Left common carotid artery plus branches (tissue), 1 donor: ENCODE measurements around a stretch of chr10.

- PRO-cap: no peak
Observed at GRCh38 chr10:118669115-118669880, 73.8 kb upstream of the PRLHR start.

- PRO-cap: no peak
Observed at GRCh38 chr10:118730979-118731483, 23.7 kb downstream of the CACUL1 start.

GRCh38 chr10:118760253-118760856 is 5.6 kb upstream of the CACUL1 start:
- PRO-cap: no peak

GRCh38 chr10:118958988-118959506 is 70.5 kb upstream of the NANOS1 start:
- PRO-cap: no peak

DNA sequence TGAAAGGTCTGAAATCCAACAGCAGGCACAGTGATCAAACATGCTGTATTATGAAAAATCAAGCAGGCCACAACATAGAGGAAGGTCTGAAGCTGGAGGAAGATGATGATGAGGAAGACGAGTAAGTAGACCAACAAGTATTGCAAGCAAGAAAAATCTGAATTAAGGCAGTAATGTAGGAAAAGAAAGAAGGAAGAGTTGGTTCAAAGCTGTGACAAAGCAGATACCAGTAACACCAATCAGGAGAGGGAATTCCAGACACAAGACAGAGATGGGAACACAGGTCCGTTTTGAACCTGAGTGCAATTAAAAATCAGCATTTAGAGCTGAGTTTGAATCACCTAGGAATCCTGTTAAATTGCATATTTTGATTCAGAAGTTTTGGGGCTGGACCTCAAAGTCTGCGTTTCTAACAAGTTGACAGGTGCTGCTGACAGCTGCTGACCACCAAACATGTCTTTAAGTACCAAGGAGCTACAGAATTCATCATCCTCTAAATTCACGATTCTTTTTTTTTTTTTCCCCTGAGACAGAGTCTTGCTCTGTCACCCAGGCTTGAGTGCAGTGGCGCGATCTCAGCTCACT is 18.7 kb downstream of the NANOS1 start:
- PRO-cap: no peak

GRCh38 chr10:119330877-119331845 is 123.8 kb downstream of the GRK5 start:
- PRO-cap: unidirectional peak, plus-strand start at chr10:119331304

GRCh38 chr10:119360610-119361337 is 153.4 kb downstream of the GRK5 start:
- PRO-cap: no peak

DNA sequence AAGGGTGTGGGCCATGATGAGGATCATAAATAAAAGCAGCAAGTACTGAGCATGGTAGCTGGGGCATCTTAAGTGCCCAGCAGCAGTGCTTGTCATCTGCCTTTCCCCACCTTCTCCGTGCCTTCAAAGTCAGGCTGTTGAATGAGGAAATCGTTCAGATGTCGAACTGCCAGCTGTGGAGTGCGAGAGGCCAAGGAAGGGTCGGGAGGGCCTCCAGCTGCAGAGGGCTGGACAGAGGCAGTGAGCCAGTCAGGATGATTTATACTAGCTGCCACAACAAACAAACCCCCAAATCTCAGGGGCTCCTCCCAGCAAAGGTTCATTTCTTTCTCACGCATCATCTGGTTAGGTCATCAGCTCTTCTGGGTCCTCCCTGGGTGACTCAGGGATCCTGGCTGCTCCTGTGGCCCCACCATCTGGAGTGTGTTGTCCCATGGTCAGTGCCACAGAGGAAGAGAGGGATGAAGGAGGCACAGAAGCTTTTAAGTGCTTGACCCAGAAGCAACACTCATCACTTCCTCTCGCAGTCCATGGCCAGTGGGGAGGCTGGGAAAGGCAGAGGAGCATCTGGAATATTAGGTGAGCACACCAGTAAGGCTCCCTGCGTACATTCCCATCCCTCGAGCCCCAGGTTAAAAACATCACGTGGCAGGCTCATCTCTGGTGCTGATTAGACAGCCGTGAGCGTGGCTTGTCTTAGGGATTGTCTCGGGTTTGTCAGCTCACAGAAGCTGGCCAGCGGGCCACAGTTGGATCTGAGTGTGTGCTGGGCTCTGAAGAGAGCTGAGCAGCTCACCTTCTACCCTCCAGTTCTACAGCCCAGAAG is 140.7 kb downstream of the RGS10 start:
- PRO-cap: no peak

GRCh38 chr10:119421518-119421954 is 121.0 kb downstream of the RGS10 start:
- PRO-cap: no peak

GRCh38 chr10:119452388-119453010 is 90.0 kb downstream of the RGS10 start:
- PRO-cap: no peak

- PRO-cap: no peak
Observed at GRCh38 chr10:119653117-119653851, 2.1 kb downstream of the BAG3 start.

DNA sequence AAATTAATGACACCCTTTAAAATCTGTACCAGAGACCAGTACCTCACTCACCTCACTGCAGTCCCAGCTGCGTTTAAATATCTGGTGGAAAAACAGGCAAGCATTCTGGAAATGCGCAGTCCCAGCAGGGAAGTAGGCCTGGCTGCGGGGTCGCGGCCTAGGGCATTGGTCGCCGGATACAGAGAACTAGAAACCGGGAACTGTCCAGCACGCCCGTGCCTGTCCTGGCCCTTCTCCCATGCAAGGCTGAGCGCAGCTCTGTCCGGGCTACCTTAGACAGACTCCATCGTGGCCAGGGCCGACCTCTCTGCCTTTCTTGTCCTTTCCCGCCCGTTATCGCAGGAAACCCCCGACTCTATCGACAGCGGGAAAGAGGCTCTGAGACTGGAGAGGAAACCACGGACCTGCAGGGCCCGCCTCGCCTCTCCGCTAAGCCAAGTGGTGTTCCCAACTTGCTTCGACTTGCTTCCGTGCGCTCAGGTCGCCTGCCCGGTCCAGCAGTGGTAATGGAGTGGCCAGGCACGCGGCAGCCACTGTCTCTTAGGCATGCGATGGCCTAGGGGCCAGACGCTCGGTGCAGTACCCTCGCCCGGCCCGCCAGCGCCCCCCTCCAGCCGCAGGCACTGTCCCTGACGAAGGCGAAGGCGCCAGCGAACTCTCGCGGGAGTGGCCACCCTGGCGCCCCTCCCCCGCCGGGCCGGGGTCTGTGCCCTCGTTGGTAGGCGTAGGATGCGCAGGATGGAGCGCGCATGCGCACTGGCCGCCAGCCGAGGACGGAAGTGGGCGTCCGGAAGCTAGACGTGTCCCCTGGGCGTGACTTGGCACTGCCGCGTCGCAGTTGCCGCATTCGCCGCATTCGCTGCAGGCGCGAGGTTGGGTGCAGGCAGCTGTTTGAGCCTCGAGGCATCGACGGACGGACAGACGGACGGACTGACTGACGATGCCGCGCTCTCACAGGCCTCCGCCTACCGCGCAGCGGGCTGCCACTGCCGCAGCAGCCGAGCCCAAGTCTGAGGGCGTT is 54.5 kb downstream of the MCMBP start:
- PRO-cap: no peak

DNA sequence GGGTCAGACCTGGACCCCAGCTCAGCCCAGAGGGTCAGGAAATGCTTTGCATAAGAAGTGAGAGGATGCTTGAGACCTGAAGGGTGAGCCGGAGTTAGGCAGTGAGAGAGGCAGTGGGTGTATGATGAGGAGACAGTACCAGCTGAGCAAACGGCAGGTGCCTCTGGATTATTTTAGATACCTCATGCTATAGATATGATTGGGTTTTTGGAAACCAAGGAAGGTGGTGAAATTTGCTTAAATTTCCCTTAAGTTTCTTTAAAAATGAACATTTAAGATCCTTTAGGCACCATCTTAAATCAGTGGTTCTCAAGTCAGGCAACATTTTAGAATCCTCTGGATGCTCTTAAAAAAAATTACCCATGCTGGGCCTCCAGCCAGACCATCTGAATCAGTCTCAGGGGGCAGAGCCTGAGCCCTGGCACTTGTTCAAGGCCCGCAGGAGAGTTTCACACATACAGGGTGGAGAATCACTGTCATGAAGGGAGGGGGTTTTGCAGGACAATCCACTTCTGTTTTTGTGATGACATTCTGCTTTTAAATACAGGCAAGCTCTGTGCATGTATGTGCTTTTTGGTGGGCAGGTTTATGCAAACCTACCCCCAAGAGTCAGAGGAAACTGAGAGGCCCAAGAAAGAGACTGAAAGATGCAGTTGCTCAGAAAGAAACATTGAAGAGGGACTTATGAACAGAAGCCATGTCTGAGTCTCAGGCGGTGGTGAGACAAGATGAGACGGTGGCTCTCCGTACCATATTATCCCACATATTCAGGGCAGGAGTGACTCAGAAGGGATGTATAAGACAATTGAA is 268.5 kb downstream of the SEC23IP start:
- PRO-cap: no peak

DNA sequence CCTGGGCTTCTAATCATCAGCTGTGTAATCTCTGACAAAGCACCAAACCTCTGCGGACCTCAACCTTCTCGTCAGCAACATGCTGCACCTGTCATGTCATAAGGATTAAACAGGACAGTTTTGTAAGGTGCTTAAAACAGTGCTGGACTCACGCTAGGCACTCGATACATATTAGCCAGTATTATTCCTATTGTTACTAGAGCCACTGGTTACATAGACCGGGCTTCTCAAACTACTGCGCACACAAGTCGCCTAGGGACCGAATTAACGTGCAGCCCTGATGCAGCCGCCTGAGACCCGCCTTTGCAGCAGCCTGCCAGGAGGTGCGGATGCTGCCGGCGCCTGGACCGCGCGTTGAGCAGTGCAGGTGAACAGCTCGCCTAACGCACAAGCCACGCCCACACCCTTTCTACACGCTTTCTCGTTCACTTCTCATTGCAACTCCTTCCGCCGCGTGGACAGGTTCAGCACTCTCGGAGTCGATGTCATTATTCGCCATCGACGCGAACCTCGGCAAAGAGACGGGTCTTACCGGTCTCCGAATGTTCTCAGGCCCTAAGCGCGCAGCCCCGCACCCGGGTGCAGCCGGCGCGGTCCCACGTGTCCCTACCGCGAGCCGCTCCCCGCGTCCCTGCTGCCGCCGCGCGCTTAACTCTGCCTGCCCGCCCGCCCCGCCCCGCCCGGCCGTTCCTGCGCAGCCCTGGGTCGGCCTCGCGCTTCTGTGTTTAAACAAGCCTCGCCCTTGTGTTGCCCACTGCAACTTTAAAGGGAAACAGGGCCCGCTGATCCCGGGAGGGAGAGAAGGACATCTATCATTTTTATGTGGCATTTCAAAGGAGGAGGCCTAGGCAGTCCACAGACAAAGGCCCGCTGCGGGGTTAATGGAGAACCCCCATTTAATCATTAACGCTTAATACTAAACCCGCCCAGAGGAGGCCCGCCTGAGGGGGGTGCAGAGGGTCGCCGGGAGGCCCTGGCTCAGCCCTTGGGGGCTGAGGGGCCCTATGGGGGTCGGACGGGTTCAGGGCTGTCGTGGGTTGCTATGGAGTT is 128.3 kb downstream of the WDR11 start:
- PRO-cap: no peak

GRCh38 chr10:121076939-121077254 is 225.7 kb downstream of the WDR11 start:
- PRO-cap: no peak

- PRO-cap: no peak
Observed at GRCh38 chr10:121148360-121148559, 297.1 kb downstream of the WDR11 start.

DNA sequence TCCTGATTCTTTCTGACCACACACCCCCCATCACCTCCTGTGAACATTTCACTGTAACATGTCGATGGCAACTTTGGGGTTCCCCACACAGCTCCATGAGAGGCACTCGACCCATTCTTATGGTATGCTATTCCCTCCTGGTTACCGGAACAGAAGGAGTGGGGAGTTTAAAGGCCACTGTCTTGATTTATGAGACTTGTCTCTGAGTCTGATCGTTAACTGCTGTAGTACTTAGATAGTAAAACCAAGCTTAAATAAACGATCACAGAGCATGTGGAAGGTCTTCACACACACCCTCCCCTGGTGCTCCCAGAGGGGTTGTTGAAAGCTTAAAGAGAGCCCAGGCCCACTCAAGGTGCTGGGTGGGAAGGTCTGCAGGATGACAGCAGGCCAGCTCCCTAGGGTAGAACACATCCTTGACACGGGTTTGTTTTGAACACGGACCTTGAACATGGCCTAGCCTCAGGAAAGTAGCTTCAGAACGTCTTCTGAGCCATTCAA is 335.4 kb downstream of the FGFR2 start:
- PRO-cap: no peak

GRCh38 chr10:121324544-121324968 is 273.7 kb downstream of the FGFR2 start:
- PRO-cap: no peak

- PRO-cap: no peak
Observed at GRCh38 chr10:121574366-121575120, 23.7 kb downstream of the FGFR2 start.

- PRO-cap: no peak
Observed at GRCh38 chr10:121709624-121710172, 111.5 kb upstream of the FGFR2 start.